ENCODE measurements around a stretch of chr9.

- PRO-cap, 8 experiments, result peak in 8 of 8 experiments; most common plus-strand start chr9:93116228 (in 6); most common minus-strand start chr9:93116199 (in 3)
Observed at GRCh38 chr9:93115670-93116986, 17.9 kb downstream of the NINJ1 start.

DNA sequence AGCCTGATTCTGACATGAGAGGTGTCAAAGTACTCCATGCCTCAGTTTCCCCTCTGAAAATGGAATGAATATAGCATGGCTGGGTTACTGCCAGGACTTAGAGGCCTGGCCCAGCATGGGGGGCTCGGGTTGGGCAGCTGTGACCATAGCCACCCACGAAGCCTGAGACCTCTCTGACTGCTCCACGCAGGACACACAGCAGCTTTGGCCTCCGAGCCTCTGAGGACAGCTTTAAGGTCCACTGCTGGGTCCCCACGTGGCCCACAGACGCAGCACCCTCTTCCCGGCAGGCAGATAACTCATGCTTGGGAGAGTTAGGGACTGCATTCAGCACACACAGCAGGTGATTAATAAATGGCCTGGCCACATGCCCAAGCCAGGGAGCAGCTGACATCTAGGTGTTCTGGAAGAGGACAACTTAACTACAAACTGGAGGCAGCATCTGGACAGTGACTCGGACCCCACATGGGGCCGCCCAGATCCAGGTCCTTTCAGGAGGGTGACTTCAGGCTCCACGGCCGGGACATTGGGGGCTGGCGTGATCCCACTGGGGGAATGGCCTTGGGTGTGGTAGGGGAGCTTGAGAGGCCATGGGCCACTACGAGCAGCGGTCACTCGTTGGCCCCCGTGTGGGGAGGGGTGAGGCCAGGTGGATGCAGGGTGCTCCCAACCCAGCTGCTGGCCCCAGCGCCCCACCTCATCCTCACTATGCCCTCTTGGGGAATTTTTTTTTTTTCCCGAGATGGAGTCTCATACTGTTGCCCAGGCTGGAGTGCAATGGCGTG, 11.3 kb downstream of the NINJ1 start:
- PRO-cap, 8 experiments, result peak in 6 of 8 experiments; most common plus-strand start position 306 of the sequence (in 1); most common minus-strand start position 495 of the sequence (in 6)

DNA sequence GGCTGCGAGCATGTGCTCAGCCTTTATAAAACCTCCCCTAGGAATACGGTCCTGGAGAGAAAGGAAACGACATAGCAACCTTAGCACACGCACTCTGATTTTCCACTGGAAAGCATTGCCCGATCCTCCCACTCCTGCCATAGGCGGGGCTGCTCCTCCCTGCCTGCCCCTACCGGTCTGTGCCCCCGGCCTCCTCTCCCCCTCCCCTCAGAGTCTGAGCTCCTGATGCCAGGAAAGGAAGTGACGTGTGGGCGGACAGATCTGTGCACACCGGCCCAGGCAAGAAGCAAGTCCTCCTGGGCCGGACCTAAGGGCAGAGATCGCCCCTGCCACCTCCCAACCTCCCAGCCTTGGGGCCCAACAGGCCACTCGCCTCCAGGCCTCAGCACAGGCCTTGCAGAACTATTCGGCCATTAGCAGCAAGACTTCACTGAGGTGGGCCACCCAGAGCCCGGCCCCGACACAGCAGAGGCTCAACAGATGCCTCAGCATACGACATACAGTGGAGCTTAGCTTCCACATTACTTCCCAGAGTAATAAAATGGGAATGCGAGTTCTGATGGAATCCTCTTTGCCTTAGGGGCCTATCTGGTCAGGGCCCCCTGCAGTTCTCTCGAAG, 7.1 kb downstream of the NINJ1 start:
- PRO-cap, 8 experiments, result peak in 4 of 8 experiments; most common plus-strand start position 289 of the sequence (in 1); most common minus-strand start position 211 of the sequence (in 3)

DNA sequence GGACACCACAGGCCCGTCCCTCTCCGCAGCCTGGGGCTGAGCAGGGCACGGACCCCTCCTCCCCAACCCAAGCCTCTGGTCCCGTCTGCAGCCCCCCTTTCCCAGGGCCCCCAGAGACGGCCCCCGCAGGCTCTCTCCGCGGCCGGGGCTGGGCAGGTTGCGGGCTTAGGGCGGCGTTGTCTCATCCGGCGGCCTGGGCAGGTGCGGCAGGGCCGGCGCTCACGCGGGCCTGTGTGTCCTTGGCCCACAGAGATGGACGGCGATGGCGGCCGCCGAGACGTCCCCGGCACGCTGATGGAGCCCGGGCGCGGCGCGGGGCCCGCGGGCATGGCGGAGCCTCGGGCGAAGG, 713 bp downstream of the WNK2 start:
- PRO-cap, 8 experiments, result no peak in any of the 8 experiments

DNA sequence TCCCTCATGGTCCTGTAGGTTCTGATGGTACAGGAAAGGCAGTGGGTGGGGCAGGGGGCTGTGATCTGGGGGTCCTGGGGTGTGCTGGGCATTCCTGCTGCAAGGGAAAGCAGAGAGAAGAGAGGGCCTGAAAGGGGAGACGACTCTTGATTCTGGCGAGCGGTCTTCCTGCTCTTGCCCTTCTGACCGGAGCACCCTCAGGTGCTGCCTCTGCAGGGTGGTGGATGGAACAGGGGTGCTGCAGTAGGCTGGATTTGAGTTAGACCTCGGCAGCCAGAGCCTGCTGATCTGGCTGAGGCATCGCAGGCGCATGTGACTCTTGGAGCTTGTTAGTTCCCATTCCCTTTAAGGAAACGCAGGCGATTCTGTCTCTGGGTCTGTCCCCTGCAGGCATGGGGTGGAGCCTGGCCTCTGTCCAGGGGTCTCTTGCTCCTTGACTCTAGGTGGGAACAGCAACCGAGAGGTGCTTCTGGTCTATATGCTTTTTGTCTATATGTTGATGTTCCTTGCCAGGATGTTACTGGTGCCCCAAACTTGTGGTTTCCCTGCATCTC, 3.0 kb downstream of the WNK2 start:
- PRO-cap, 8 experiments, result no peak in any of the 8 experiments

DNA sequence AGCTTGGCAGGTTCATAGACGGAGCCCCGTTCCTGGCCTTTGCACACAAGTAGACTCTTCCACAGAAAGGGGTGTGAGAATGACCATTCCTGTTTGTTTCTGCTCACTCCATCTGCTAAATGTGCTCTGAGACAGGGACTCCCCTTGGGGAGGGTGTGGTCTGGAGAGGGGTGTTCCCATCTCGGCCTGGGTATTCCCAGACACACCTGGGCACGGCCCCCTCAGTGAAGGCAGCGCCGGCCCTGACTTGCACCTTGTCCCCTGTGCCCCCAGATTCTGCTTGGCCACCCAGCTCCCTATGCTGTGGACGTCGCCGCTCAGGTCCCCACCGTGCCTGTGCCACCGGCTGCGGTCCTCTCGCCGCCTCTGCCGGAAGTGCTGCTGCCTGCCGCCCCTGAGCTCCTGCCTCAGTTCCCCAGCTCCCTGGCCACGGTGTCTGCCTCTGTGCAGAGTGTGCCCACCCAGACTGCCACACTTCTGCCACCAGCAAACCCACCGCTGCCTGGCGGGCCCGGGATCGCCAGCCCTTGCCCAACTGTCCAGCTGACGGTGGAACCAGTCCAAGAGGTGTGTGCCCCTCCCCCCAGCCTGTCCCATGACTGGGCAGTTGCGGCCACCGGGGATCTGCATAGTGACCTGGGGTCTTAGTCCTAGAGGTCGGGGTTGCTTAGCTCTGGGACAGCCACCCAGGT, 77.7 kb downstream of the WNK2 start:
- PRO-cap, 8 experiments, result no peak in any of the 8 experiments

- PRO-cap, 8 experiments, result no peak in any of the 8 experiments
Observed at GRCh38 chr9:93515867-93516282, 60.5 kb upstream of the PHF2 start.

GRCh38 chr9:93566905-93567526, 9.4 kb upstream of the PHF2 start:
- PRO-cap, 8 experiments, result peak in 4 of 8 experiments; most common plus-strand start chr9:93566986 (in 3); most common minus-strand start chr9:93566957 (in 1)

DNA sequence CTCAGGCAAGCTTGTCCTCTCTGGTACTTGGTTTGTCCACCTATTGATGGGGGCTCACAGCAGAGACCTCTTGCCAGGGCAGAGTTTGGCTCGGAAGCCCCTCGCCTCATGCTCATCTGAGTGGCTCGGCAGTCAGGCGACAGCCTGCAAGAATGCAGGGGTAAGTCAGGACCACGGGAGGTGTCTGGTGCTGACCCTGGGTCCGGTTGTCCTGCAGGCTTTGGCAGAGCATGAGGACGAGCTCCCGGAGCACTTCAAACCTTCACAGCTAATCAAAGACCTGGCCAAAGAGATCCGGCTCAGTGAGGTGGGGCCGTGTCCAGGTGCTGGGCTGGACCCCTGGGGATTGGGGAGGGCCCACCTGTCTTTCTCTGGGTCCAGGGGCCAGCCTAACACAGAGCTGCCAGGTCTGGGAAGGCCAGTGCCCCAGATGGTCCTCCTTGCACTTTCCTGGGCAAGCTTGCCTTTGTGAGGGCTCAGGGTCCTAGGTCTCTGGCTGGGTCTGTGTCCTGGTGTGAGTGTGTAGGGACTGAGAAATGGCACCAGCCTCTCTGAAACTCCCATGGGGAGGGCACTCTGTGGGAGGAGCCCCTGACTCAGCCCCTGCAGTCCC, 83.0 kb downstream of the PHF2 start:
- PRO-cap, 8 experiments, result no peak in any of the 8 experiments

DNA sequence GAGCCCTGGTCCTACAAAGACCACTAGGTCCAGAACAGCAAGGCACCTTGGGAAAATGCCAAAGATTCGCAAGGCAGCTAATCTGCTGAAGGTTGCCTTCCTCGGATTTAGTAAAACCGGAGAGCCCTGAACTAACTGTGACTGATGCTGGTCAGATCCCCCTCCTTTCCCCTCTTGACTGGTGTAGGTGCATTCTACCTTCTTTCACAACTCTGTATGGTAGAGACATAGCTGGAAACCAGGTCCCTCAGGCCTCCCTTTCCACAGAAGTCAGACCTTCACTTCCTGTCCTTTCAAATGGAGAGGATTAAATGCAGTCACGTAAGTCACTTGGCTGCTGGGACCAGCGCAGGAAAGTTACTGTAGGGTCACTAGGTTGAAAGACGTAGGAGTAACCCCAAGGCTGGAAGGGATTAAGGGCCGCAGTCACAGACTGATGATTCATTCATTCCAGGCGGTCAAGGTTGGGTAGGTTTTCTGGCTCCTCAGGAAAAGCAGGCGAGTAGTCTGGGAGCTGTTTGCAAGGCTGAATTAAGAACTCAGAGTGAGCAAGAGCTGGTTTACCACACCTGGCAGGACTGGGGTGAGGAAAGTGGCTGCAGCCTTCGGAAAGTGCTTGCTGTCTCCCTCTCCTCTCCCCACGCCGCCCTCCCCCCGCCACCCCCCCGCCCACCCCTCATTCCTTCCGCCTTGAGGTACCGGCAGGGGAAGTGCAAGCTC, 5.2 kb downstream of the BARX1 start:
- PRO-cap, 8 experiments, result no peak in any of the 8 experiments

DNA sequence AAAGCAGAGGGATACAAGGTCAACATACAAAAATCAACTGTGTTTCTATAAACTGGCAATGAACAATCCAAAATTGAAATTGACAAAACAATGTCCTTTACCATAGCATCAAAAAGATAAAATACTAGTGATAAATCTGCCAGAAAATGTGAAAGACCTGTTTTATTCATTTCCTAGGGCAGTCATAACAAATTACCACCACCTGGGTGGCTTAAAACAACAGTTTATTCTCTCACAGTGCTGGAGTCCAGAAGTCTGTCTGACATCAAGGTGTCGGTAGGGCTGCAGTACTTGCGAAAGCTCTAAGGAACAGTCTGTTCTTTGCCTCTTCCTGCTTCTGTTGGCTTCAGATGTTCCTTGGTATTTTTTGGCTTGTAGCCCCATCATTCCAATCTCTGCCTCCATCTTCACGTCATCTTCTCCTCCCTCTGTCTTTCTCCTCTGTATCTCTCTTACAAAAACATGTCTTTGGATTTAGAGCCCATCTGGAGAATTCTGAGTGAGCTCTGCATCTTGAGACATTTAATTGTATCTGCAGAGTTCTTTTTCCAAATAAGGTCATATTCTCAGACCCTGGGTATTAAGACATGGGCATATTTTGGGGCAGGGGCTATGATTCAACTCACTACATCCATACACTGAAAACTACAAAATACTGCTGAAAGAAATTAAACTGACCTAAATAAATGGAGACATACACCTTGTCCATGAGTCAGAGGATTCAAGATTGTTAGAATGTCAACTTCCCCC, 51.1 kb downstream of the PTPDC1 start:
- PRO-cap, 8 experiments, result no peak in any of the 8 experiments

- PRO-cap, 8 experiments, result no peak in any of the 8 experiments
Observed at GRCh38 chr9:94156978-94157377, 72.7 kb downstream of the PTPDC1 start.

GRCh38 chr9:94166068-94166698, 81.9 kb downstream of the PTPDC1 start:
- PRO-cap, 8 experiments, result peak in 8 of 8 experiments; most common plus-strand start chr9:94166290 (in 7); most common minus-strand start chr9:94166427 (in 6)

DNA sequence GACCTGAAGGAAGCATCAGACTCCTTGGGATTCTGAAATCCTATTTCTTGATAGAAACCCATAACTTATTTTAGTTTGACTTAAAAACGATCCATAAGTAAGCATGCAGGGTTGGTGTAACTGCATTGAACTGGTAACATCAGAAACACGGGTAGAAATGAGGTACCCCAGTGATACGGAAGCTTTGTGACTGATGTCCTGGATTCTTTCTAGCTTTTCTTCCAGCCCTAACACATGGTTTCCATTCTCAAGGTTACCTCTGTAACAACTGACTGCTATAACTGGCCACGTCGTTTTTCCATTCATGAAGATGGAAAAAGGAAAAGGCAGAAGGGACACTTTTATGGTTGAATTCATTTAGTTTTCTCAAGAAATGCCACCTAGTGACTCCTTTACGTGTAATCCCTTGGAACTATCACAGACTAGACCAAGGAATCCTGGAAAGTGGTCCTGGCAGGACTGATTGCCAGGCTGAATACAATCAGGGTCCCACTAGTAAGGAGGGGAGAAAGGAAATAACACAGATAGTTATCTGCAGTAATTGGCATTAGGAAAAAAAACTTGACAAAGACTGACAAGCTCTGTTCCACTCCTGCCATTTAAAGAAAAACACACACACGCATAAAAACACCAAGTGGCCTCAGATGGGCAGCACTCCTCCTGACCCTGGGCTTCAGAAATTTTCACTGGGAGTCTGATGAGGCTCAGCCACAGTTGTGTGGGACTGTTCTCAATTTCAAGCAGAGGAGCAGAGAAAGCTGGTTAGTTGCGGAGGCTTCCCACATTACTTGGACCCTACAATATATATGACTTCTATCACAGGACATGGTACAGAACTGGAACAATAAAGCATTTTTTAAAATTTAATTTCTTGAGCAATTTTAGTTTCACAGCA, 77.5 kb upstream of the ZNF169 start:
- PRO-cap, 8 experiments, result no peak in any of the 8 experiments

GRCh38 chr9:94444654-94445151, 70.3 kb downstream of the MFSD14B start:
- PRO-cap, 8 experiments, result no peak in any of the 8 experiments

- PRO-cap, 8 experiments, result no peak in any of the 8 experiments
Observed at GRCh38 chr9:94553885-94554337, 39.7 kb downstream of the FBP2 start.

GRCh38 chr9:94631492-94631909, 7.8 kb downstream of the FBP1 start:
- PRO-cap, 8 experiments, result no peak in any of the 8 experiments

- PRO-cap, 8 experiments, result no peak in any of the 8 experiments
Observed at GRCh38 chr9:94668562-94669246, 29.4 kb upstream of the FBP1 start.

GRCh38 chr9:94759979-94760545, 33.6 kb downstream of the AOPEP start:
- PRO-cap, 8 experiments, result no peak in any of the 8 experiments

- PRO-cap, 8 experiments, result no peak in any of the 8 experiments
Observed at GRCh38 chr9:94945426-94945878, 219.0 kb downstream of the AOPEP start.

Measured in peripheral blood mononuclear cell (primary cell).